ENCODE measurements around a stretch of chr3.

- PRO-cap = unidirectional peak, plus-strand start at chr3:47825015
These were observed 21.9 kb downstream of the DHX30 start for GRCh38 chr3:47824362-47825666.

DNA sequence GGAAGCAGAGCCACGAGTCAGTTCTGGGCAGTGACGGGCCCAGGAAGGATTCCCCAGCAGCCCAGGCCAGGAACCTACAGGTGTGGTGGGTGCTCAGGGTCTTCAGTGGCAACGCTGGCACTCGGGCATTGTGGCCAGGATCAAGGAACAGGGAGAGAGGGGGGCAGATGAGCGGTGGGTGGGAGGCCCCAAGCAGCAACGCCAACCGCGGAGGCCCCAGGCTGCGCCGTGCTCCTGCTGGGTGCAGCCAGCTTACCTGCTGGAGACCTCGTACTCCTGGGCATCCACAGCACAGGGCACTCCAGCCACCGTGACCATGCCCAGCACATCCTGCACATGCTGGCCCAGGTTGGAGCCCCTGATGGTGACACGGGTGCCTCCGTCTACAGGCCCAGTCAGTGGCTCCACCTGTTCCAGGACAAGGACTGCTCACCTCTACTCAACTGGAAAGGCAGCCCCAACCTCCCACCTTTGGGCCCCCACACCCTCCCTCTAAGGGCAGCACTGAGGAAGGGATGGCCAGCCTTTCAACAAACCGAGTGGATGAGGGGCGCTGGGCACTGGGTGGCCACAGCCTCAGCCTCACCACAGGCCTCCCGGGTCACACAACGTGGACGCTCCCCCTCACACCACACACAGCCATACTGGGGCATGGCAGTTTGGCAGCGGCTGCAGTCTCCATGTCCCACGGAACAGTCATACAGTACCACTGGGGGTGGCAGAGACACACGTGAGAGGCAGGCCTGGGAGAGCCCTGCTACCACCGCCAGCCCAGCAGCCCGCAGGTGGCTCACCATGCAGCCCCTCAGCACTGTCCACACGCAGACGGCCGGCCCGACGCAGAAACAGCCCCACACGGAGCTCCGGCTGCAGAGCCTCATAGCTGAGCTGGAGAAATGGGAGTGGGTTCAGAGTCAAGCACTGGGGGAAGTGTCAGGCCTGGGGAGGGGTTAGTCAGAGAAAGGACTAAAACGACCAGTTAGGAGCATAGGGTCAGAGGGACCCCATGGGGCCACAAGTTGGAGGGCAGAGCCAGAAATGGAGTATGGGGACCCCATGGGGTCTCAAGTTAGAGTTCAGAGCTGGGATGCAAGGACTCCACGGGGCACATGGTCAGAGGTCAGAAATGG, 11.9 kb downstream of the PLXNB1 start:
- PRO-cap = no peak

- PRO-cap = no peak
These were observed 588 bp upstream of the PLXNB1 start for GRCh38 chr3:48430587-48430760.

GRCh38 chr3:48503777-48503932, 319 bp downstream of the SHISA5 start:
- PRO-cap = no peak

DNA sequence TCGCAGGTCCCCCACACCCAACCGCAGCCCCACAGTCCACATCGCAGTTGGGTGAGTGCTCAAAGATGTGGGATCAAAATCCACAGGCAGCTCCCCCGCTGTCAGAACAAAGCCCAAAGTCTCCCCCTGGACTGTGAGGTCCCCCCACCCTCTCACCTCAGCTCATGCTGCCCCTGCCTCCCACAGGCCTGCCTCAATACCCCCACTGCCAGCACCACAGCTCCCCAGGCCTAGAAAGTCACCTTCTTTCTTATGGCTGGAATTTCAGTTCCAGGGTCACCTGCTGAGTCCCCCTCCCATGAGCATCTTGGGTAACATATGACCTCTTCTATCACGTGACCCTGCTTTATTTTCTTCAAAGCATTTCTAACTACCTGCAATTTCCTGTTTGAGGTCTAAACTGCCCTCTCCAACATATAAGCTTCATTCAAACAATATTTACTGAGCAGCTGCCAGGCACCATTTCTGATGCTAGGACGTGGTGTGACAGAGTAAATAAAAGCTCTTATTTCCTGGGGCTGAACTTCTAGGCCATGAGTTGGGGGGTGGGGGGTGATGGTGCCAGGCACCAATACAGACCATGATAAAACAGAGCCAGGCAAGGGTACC, 2.4 kb upstream of the TMEM89 start:
- PRO-cap = no peak

DNA sequence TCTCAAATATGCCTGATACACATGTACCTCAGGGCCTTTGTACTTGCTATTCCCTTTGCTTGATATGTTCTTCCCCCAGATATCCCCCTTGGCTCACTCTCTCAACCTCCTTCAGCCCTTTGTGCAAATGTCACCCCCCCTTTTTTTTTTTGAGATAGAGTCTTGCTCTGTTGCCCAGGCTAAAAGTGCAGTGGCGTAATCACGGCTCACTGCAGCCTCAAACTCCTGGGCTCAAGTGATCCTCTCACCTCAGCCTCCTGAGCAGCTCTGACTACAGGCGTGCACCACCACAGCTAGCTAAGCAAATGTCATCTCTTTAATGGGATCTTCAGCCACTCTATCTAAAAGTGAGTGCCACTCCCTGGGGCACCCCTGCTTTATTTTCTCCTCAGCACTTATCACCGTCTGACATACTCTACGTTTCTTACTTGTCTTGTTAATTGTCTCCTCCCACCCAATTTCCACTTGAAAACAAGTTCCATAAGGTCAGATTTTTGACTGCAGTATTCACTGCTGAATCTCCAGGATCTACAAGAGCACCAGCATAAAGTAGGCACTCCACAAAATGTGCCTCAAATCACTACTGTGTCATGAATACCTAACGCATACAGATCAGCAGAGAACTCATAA, 14.6 kb downstream of the IP6K2 start:
- PRO-cap = no peak

- PRO-cap = no peak
These were observed 51.3 kb downstream of the PRKAR2A start for GRCh38 chr3:48796249-48796846.

GRCh38 chr3:48899211-48899731, 589 bp upstream of the SLC25A20 start:
- PRO-cap = no peak

DNA sequence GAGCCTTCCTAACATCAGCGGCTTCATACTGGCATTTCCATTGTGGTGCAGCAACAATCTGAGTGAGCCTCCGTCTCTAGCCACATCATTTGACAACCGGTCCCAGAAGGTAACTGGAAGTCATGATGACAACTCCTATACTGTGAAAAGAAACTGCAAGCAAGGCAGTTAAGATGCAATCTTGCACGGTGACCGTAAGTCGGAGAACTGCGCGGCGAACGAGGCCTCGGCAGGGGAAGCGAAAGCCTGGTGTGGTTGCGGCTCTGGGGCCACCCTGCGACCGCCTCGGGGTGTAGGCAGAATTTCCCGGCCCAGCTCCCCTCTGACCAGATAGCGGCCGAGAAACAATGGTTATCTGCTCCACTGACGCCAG, 464 bp upstream of the ARIH2 start:
- PRO-cap = no peak

DNA sequence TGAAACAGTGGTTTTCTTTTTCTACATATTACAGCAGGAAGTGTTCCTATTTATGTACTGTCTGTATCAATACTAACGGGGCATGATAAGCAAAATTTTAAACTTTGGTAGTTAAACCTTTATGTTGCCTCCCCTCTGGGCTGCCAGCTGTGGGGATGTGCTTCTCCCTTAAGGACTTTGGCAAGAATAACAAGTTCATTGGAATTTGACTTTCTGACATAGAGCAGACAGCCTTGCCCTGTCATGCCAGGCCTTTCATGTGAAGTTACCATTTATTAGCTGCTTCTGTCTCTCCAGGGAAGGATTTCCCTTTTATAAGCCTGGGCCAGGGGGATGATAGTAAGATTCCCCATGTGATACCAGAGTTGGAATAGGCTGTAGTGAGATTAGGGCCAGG, 8.3 kb downstream of the ARIH2 start:
- PRO-cap = no peak

GRCh38 chr3:49013115-49013554, 5.2 kb downstream of the DALRD3 start:
- PRO-cap = no peak

GRCh38 chr3:49015682-49016753, 2.4 kb downstream of the DALRD3 start:
- PRO-cap = no peak

GRCh38 chr3:49017256-49017873, 1.0 kb downstream of the DALRD3 start:
- PRO-cap = unidirectional peak, plus-strand start at chr3:49017807

DNA sequence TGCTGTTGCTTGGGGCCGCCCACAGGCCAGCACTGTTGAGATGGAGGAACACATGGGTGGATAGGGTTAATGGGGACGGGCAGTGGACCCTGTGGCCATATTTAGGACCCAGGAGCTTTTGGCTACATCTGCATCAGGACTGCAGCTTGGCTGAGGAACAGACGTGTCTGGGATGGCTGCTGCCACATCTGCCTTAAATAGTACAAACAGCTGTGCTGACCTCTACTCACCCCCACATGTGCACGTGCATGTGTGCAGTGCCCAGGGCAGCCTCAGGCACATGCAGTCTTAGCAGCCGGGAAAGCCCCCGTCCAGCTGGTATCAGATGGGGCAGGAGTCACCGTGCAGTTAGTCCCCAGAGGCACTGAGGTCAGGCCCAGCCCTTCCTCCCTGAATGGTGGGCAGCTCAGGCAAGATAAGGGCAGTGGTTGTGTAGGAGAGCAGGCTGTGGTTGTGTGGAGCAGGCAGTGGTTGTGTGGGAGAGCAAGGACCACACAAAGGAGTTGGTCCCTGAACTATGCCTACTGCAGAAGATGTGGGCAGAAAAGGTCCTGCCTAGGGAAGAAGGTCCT, 3.4 kb downstream of the NDUFAF3 start:
- PRO-cap = no peak

GRCh38 chr3:49218381-49219168, 19.3 kb downstream of the IHO1 start:
- PRO-cap = no peak

DNA sequence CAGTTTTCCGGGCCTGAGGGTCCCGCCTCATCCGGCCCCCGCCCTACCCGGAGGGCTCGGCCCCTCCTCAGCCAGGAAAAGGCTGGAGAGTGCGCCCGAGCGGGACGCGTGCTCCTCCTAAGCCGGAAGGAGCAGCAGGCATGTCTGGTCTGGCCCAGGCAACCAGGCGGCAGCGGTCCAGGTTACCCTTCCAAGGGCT, 131 bp upstream of the GPX1 start:
- PRO-cap = bidirectional peak, plus-strand start at position 74 of the sequence, minus-strand start outside the sequence

- PRO-cap = no peak
These were observed 515 bp upstream of the GPX1 start for GRCh38 chr3:49358584-49359152.

GRCh38 chr3:49461186-49462415, 8.5 kb upstream of the DAG1 start:
- PRO-cap = unidirectional peak, minus-strand start at chr3:49461804; unidirectional peak, minus-strand start at chr3:49462017

- PRO-cap = bidirectional peak, plus-strand start at chr3:49469634, minus-strand start at chr3:49469578; bidirectional peak, plus-strand start at chr3:49470319, minus-strand start at chr3:49469985
These were observed 522 bp upstream of the DAG1 start for GRCh38 chr3:49469386-49470104.

DNA sequence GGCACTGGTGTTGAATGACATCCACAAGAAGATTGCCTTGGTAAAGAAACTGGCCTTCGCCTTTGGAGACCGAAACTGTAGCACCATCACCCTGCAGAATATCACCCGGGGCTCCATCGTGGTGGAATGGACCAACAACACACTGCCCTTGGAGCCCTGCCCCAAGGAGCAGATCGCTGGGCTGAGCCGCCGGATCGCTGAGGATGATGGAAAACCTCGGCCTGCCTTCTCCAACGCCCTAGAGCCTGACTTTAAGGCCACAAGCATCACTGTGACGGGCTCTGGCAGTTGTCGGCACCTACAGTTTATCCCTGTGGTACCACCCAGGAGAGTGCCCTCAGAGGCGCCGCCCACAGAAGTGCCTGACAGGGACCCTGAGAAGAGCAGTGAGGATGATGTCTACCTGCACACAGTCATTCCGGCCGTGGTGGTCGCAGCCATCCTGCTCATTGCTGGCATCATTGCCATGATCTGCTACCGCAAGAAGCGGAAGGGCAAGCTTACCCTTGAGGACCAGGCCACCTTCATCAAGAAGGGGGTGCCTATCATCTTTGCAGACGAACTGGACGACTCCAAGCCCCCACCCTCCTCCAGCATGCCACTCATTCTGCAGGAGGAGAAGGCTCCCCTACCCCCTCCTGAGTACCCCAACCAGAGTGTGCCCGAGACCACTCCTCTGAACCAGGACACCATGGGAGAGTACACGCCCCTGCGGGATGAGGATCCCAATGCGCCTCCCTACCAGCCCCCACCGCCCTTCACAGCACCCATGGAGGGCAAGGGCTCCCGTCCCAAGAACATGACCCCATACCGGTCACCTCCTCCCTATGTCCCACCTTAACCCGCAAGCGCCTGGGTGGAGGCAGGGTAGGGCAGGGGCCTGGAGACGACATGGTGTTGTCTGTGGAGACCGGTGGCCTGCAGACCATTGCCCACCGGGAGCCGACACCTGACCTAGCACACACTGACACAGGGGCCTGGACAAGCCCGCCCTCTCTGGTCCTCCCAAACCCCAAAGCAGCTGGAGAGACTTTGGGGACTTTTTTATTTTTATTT, 21.6 kb upstream of the BSN start:
- PRO-cap = no peak

Data from Metastatic Lung Carcinoma in the Adrenal Gland (tissue), 1 donor.